ENCODE measurements around a stretch of chr12.

DNA sequence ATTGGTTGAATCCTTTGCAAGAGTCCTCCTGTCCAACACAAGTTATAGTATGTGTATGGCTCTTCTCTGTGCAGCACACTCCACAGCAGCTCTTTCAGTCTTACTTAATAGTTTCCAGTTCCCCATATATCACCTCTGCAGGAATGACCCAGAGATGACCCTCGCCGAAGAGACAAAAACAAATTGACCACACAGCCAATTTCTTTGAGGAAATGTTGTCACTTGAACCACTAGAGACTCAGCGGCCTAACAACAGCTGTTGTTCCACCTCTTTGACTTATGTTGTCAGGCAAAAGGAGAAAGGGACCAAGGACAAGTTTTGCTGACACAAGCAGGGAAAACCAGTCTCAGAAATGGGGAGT, 41.5 kb upstream of the ITPR2 start:
- PRO-cap: no peak
- RAMPAGE, long total RNA: no peak

DNA sequence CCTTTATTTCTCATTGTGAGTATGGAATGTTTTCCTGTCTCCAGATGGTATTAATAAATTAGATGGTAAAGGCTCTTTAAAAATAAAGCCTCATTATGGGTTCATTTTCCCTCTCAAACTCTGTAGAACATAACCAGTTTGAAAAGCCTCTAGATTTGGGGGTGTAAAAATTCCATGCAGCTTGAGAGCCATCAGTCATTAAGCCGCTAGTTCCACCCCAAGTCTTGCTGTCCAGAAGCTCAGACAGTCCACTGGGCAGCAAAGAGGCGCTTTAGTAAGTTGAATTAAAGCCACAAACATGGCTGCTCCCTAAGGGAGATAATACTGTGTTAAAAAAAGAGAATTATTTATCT, 712 bp downstream of the TM7SF3 start:
- PRO-cap: no peak
- RAMPAGE, long total RNA: no peak

DNA sequence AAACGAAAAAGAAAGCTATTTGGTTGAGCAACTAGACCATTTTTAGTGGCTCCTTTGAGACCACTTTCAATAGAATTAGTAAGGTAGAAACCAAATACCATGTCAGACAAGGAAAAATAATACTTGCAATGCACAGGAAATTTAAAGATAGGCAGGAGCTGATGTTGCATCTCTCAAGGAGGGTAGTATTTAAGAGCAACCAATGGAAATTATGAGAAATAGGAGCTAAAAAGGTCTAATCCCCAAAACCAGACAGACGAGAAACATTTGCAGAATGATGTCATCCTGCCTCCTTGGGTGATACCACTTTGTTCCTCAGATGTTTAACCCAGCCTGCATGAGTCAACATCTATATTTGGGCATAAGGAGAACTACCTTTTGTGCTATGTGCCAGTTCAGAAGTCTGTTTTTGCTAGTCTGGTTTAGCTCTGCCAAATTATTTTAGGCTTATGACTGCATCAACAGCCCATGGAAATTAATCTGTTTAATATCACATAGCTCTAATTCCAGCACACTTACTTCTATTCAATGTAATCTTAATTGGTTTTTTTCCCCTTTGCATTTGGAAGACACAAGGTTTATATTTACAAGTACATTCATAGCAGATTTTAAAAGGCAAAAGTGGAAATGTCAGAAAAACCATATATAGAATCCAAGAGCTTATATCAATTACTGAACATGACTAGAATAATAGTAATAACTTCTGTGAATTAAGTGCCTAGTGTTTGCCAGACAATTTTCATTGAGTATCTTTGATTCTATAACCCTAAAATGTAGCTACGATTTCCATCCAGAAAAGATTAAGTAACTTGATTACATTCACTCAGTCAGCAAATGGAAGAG, 64.2 kb upstream of the STK38L start:
- PRO-cap: no peak
- RAMPAGE, long total RNA: no peak

GRCh38 chr12:27253344-27253747, 9.3 kb downstream of the STK38L start:
- PRO-cap: no peak
- RAMPAGE, long total RNA: no peak

DNA sequence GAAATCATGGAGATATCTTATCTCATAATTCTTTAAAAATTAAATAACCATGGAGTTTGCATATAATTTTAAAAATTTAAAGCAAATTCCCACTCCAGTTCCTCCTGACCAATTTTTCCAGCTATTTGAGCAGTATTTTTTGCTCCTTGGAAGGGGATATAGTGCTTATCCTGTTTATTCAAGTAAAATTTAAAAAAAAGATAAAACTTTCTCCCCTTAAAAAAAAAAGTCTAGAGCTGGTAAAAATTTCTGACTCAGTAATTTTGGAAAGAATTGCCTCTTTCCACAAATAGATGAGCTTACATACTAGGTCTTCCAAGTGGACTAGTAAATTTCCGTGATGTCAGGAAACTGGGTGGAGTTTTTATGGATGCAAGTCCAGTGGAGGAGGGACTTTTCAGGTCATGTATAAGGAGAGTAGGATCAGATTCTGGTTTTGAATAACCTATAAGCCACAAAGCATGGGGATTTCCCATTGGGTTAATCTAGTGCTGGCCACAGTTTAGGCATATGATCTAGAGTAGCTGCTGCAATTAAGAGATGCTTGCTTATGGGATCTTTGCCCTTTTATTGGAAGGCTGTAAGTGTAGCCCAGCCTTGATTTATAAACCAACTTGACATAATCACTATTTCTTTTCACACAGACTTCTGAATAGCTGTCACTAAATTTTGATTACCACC, 33.7 kb downstream of the STK38L start:
- PRO-cap: no peak
- RAMPAGE, long total RNA: no peak

DNA sequence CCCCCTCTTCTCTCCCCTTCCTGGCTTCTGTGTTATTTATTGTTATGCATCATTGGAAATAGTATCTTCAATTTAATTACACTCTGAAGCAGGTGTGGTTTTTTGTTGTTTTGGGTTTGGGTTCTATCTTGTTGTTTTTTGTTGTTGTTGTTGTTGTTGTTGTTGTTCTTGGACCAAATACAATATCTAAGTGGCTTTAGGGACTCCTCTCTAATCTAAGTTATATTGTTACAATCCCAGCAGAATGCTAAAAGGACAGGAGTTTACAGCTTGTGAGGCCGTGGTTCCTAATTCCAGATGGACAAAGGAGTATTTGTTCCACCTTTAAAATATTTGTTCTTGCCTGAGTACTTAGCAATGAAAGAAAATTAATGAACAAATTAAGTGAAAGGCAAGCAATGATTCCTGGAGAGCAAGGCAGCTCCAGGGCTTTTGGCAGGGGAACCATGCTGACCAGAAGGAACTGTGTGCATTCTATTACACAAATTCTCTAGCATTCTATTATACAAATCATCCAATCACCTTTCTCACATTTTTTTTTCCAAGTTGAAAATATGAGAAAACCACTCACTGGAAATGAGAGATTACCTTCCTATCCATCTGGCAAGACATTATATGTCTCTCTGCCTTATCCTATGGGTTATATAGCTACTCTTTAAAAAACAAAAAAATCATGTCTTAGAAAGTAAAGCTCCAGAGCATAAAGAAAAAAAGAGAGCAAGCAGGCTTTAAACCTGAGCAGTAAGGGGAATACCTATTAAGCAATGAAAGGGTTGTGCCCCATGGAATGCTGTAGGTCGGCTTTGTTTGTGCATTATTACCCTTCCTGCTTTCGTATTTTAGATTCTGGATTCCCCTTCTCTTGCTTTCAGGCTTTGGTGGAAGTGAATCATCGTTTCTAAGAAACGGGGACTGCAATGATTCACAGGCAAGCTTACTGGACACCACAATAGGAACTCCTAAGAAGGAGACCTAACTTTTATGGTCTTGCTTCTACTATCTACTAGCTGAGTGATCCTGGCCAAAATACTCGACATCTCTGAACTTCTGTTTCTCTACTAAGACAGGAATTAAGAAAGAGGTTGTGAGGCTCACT, 1.7 kb upstream of the BMAL2 start:
- PRO-cap: no peak
- RAMPAGE, long total RNA: no peak

- PRO-cap: no peak
- RAMPAGE, long total RNA: no peak
Observed at GRCh38 chr12:27331719-27332277, 838 bp upstream of the BMAL2 start.

GRCh38 chr12:27520968-27521509, 3.0 kb upstream of the PPFIBP1 start:
- PRO-cap: no peak
- RAMPAGE, long total RNA: no peak

DNA sequence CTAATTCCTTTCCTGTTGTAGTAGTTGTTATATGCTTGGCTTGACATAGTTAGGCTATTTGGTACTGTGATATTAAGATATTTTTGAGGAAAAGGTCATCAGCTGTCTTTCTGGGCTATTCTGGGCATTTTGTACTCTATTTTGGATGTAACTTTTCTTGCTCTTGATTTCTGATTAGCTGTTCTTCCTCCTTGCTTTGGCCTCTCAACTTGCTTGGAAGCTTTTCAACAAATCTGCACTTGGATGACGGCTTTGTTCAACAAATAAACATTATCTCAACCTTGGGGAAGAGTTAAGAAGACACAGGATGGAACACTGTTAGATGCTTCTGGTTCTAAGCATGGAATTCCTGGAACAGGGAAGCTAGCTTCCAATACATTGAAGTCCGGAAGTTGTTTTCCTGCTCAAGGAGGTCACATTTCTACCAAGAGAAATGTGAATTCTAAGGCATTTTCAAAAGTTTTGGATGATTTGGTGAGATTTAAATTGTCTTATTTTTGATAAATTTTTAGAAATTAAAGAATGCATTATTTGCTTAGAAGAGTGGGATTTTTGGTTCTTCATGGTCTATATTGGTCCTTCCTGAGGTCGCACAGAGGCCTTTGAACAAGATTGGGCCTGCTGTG, 59.1 kb downstream of the PPFIBP1 start:
- PRO-cap: no peak
- RAMPAGE, long total RNA: no peak

- PRO-cap: no peak
- RAMPAGE, long total RNA: no peak
Observed at GRCh38 chr12:27969324-27969662, 3.2 kb downstream of the PTHLH start.

GRCh38 chr12:28185908-28186290, 4.4 kb upstream of the CCDC91 start:
- PRO-cap: no peak
- RAMPAGE, long total RNA: no peak

DNA sequence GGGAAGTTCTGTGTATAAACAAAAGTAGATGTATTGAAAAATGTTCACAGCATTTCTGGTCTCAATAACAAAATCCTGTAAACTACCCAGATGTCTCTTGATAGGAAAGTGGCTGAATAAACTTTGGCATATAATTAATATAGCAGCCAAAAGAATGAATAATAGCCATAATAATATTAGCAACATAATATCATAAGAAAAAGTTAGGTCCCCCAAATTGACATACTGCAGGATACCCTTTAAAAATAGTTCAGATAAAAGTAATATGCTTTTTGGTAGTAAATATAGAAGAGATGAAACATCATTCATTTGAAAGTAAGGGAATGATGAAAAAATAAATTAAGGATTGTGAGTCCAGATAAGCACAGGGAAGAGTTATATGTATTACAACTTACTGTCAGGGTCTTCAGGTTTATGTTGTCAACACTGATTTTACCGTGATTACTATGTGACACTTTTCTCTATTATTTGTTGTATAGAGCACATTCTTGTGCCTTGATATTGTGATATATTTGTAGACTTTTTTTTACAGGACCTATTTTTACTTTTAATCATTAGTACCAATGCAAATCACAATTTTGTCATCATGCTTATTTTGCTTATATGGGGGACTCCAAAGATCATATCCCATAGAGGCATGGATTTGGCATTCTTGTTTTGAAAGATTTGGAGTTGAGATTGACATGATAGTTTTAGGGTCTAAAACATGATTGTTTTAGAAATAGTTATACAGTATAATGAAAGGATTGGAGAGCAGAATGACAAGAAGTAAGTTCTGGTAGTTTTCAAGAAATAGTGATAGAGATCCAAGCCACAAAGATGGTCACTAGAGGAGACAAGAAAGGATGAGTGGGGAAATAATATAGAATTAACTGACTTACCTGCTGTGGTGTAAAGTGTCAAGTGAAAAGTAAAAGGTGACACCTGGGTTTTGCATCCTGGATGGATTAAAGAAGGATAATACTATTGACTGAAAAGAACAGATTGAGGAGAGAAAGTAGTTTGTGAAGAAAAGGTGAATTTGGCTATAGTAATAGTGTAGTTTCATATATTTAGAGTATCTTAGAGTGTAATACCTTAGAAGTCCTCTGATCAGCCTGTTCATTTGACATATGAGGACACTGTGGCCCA, 56.0 kb downstream of the CCDC91 start:
- PRO-cap: no peak
- RAMPAGE, long total RNA: no peak

GRCh38 chr12:28274768-28275089, 84.5 kb downstream of the CCDC91 start:
- PRO-cap: no peak
- RAMPAGE, long total RNA: no peak

GRCh38 chr12:28306575-28307009, 116.3 kb downstream of the CCDC91 start:
- PRO-cap: no peak
- RAMPAGE, long total RNA: no peak

- PRO-cap: no peak
- RAMPAGE, long total RNA: no peak
Observed at GRCh38 chr12:28543322-28543830, 353.1 kb downstream of the CCDC91 start.

- PRO-cap: no peak
- RAMPAGE, long total RNA: no peak
Observed at GRCh38 chr12:29208166-29208495, 59.1 kb downstream of the FAR2 start.

DNA sequence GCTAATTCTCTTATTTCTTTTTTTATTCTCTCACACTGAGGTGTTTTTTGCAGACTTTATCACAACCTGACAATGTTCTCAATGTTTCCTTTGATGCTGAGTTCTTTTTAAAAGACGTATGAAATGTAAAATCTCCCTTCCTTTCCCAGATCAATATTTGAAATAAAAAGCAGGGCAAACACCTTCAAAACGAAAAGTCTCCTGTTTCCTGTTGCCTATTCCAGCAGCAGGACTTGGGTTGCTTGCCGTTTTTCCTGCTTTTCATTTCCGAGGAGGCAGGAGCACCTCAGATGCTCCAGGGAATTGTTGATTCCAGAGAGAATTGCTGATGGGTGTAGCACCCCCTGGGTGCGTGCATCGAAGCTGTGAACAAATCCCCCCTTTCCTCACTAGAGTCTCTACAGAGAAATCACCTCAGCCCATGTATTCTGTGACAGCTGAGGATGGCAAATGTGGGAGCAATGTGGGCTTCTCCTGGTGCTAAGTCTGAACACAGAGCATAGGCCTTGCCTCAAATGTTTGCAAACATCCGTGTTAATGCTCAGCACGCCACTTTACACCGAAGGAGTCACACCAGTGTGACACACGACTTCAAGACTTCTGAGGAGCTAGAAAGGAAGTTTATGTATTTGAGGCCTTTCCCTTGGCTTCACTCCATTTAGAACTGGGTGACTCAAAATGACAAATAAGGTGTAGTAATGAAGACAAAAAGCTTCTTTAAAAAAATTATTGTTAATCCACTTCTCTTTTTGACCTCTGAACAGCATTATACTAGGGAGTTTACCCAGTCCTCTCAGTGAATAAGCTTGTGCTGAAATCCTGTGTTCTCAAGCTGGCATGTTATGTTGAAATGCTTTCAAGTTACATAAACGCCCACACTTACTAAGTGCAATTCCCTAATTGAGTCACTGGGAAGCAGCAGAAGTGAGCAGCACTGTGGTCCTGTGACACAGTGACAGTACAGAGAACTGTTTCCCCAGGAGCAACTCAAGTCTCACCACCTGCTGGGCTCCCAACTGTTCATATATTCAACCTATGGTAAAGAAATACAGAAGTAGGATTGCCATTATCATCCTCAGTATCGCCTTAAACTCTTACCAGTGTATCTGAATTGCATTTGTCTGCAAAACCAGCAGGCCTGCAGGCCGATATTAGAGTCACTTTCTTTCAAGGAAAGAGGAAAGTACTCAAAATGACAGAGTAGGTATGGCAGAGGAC, 92.9 kb downstream of the FAR2 start:
- PRO-cap: no peak
- RAMPAGE, long total RNA: no peak

- PRO-cap: no peak
- RAMPAGE, long total RNA: no peak
Observed at GRCh38 chr12:29389082-29390007, 8.4 kb upstream of the ERGIC2 start.

DNA sequence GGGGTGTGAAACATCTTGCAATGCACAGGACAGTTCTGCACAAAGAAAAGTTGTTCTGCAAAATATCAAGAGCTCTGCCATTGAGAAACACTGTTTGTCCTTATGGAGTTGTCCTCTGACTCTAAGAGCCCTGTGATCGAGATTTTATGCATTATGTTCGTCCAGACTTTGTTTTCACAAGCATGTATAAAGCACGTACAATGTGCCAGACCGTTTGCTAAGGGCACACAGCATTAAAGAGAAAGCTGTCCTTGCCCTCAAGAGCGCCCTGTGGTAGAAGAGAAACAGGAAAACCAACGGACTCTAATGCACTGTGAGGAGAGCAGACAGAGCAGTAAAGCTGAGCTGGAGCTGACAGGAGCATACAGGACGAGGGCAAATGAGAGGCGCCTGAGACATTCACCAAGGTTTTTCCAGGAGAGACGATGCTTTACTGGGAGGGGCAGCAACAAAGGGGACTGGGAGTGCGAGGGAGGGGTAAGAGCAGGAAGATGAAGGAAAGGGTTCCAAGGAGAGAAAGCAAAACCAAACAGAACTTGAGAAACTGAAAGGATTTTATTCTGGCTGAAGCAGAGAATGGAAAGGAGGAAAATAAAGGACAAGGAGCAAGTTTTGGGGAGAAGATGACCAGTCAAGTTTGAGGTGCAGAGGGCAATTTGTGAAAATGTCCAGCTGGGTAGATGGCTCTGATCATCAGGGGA, 66.2 kb upstream of the OVCH1 start:
- PRO-cap: no peak
- RAMPAGE, long total RNA: no peak

- PRO-cap: no peak
- RAMPAGE, long total RNA: no peak
Observed at GRCh38 chr12:29574534-29574968, 77.1 kb upstream of the OVCH1 start.

Measured in OCI-LY7 (cell line).